Mesenchymal stem cell of the bone marrow (primary cell): ENCODE results near the genes TRAIP, CAMKV, GNAI2, IFRD2 and HYAL3.

DNA sequence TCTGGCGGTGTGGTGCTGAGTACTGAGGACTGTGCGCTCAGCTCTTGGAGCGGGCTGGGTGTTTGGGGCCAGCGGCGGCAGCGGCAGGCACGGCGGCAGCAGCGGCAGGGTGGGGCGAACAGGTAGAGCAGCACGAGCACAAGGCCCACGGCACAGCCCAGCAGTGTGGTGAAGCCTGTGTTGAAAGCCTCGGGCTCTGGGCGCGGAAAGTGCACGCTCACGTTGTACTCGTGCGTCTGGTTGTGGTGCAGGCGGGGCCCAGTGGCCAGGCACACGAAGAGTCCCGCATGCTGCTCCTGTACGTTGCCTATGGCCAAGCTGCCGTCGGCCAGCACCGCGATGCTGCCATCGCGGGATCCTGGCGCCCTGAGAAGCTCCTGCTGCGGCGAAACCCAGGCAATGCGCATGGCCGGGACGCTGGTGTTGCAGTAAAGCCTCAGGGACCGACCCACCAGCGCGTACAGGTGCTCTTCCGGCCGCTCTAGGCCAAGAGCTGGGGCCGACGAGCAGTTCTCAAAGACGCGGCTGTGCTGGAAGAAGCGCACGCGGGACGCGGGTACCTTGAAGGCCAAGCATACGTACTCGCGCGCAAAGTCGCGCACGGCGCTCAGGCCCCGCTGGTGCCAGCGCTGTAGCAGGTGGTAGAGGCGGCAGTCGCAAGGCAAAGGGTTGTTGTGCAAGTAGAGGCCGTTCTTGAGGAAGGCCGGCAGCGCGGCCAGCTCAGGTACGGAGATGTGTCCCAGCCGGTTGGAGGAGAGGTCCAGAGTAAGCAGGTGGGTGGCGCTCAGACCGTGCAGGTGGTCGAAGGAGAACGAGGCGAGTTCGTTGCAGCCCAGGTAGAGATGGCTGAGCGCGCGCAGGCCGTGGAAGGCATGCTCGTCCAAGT is 1.1 kb downstream of the AMIGO3 start:
- CAGE, long polyA plus RNA, result no peak

GRCh38 chr3:49856186-49857057 is at the start of gene TRAIP:
TRAIP (minus strand) TSS chr3:49856564.
- CAGE, long polyA plus RNA, result no peak

DNA sequence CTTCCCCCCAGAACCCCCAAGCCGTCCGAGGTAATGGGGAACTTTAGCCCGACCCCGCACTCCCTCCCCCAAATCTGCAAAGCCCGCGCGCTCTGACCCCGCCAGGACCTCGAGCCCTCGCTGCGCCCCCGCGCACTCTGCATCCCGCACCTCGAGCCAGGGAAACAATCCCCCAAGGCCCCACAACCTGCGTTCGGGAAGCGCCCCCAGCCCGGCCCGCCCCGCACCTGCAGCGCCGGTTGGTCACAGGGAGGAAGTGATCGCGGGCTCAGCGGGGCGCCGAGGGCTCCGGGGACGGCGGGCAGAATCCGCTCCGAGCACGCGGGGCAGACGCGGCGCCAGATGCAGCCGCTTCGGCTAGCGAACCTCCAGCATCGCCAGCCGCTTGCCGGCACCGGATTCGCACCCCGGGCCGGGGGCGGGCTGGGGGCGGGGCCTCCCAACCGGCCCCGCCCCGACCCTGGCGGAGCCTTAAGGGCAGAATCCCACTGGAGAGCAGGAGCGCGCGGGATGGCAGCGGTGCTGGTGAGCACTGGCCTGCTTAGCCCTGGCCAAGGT is at the start of gene CAMKV:
Gene CAMKV, minus strand, starts transcription at position 376 of the 558 bp plus-strand sequence.
- CAGE, long polyA plus RNA, result no peak

DNA sequence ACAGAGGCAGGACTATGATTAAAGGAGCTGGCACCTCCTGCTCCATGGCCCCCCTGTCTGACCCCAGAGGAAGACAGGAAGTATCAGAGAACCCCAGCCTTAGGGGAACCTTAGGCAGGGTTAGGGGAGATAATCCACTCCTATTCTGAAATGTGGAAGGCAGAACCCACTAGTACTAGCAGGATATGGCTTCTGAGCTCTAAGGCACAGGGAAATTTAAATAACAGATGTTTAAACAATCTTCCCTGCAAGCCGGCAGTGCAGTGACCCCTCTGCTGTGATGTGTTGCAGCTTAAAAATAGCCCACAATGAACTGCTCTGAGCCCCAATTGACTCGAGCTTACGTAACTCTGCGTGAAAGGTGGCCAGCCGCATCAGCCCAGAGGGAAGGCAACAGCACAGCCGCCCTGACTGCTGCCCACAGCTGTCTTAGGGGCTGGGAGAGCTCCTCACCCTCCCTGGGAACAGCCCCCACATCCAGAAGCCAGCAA is 12.4 kb upstream of the CAMKV start:
- CAGE, long polyA plus RNA, result no peak

DNA sequence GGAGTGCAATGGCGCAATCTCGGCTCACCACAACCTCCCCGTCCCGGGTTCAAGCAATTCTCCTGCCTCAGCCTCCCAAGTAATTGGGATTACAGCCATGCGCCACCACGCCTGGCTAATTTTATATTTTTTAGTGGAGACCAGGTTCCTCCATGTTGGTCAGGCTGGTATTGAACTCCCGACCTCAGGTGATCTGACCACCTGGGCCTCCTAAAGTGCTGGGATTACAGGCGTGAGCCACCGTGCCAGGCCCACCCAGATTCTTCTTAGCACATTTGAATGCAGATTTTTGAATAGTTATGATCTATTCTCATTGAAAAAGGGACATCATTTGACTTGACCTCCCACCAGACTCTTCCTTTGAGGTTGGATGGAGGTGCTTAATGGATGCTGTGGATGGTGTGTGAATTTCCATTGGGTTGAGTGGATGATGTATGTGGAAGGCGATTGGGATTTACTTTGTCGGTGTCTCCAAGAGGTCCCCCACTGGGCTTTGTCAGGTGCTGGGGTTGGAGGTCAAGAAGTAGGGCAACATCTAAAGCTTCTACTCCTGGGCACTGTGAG is 72.9 kb downstream of the RBM6 start:
- CAGE, long polyA plus RNA, result no peak

DNA sequence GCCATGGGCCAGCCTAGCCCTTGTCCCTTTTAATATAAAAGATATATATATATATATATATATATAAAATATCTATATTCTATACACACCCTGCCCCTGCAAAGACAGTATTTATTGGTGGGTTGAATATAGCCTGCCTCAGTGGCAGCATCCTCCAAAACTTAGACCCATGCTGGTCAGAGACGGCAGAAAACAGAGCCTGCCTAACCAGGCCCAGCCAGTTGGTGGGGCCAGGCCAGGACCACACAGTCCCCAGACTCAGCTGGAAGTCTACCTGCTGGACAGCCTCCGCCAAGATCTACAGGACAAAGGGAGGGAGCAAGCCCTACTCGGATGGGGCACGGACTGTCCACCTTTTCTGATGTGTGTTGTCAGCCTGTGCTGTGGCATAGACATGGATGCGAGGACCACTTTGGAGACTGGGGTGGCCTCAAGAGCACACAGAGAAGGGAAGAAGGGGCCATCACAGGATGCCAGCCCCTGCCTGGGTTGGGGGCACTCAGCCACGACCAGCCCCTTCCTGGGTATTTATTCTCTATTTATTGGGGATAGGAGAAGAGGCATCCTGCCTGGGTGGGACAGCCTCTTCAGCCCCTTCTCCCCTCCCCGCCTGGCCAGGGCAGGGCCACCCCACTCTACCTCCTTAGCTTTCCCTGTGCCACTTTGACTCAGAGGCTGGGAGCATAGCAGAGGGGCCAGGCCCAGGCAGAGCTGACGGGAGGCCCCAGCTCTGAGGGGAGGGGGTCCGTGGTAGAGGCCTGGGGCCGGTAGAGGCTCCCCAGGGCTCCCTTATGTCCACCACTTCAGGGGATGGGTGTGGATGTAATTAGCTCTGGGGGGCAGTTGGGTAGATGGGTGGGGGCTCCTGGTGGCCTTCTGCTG is 3.0 kb upstream of the GNAT1 start:
- CAGE, long polyA plus RNA, result no peak

DNA sequence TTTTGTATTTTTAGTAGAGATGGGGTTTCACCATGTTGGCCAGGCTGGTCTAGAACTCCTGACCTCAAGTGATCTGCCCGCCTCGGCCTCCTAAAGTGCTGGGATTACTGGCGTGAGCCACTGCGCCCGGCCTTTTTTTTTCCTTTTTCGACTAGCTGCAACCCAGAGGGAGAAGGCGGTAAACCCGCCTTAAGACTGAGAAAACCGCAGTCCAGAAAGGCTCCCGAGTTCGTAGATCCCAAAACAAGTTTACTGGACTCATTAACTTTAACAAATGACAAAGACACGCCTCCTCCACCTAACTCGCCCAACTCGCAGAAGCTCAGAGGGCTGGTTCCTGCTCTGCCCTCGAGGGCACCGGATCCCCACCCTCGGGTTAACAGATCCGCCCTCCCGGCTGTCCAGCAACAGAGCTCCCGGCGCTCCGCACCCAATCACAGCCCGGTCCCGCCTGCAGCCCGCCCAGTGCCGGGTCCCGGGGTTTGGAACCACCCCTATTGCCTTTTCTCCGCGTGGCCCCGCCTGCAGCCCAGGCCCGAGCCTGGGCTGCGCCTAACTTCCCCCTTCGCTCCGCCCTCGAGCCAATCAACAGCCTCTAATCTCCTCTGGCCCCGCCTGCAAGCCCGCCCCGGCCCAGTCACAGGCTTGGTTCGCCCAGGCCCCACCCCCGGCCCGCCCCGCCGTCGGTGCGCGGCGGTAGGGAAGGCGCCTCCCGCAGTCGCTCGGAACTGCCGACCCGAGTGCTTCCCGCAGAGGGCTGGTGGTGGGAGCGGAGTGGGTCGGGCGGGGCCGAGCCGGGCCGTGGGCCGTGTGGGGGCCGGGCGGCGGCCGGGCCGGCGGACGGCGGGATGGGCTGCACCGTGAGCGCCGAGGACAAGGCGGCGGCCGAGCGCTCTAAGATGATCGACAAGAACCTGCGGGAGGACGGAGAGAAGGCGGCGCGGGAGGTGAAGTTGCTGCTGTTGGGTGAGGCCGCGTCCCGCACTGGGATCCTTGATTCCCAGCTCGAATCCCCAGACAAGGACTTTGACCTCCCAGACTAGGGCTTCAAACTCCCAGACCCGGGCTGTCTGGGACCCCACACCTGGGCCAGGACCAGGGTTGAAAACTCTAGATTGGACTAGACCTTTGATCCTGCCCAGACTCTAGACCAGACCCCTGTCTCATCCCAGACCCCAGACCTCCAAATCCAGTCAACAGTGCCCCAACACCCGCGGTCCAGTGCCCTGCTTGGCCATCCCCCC is at the start of gene GNAI2:
Gene GNAI2, plus strand, starts transcription at position 717 of the 1,244 bp plus-strand sequence.
- CAGE, long polyA plus RNA, result no peak

DNA sequence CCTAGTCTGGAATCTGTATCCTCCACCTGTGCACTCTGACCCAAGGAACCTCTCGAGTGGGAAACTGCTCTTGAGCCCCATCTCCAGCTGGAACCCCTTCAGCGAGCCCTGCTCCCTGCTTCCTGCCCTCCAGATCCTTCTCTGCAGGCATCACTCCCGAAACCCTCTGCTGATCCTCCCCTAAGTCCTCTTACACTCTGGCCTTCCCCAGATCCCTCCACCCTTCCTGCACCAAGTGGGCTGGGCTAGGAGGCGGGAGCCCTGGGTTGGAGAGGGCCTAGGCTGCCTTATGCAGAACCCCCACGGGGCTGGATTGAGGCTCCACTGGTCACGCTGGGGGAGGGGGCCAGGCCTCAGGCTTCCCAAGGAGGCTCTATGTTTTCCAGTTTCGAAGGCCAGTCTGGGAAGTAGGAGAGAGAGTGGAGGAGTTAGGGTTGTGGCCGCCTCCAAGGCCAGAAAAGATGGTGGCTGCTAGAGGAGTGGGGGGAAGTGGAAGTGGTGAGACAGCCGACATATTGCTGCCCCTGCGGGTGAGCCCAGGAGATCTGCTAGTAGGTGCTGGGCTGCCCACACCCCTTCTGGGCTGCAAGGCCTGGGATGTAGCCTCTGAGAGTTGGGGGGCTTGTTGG is 1.1 kb downstream of the GNAI2 start:
- CAGE, long polyA plus RNA, result no peak

DNA sequence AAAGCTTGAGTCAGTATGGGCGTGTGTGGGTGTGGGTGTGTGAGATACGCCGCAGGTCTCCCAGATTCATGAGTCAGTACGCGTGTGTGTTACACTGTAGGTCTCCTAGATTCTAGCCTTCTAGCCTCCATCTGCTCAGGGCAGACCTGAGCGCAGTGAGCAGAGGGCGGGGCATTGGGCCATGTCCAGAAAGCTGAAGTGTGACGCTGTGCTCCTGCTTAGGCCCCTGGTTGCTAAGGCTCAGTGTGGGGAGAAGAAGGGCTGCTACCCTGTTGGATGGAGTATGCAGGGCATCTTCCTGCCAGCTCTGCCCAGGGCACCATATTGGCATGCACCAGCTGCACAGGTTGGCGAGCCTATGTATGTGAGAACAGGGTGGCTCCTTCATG is 15.4 kb downstream of the GNAI2 start:
- CAGE, long polyA plus RNA, result no peak

GRCh38 chr3:50252277-50252691 is 16.3 kb downstream of the GNAI2 start:
- CAGE, long polyA plus RNA, result no peak

GRCh38 chr3:50259725-50260748 is 8.9 kb upstream of the SEMA3B start:
- CAGE, long polyA plus RNA, result no peak

- CAGE, long polyA plus RNA, result no peak
Observed at GRCh38 chr3:50260749-50261158, 8.2 kb upstream of the SEMA3B start.

- CAGE, long polyA plus RNA, result no peak
Observed at GRCh38 chr3:50267271-50267982, 1.5 kb upstream of the SEMA3B start.

GRCh38 chr3:50287214-50287627 is 5.0 kb downstream of the IFRD2 start:
- CAGE, long polyA plus RNA, result no peak

- CAGE, long polyA plus RNA, result no peak
Observed at GRCh38 chr3:50292156-50292898, at the start of gene IFRD2. IFRD2 (minus strand) TSS chr3:50292429.

GRCh38 chr3:50292899-50293412 is 727 bp upstream of the IFRD2 start:
- CAGE, long polyA plus RNA, result no peak

GRCh38 chr3:50298584-50299483 is at the start of gene HYAL3:
HYAL3 (minus strand) TSS chr3:50299405.
- CAGE, long polyA plus RNA, result no peak

GRCh38 chr3:50316474-50317454 is 5.8 kb downstream of the HYAL2 start:
- CAGE, long polyA plus RNA, result no peak

DNA sequence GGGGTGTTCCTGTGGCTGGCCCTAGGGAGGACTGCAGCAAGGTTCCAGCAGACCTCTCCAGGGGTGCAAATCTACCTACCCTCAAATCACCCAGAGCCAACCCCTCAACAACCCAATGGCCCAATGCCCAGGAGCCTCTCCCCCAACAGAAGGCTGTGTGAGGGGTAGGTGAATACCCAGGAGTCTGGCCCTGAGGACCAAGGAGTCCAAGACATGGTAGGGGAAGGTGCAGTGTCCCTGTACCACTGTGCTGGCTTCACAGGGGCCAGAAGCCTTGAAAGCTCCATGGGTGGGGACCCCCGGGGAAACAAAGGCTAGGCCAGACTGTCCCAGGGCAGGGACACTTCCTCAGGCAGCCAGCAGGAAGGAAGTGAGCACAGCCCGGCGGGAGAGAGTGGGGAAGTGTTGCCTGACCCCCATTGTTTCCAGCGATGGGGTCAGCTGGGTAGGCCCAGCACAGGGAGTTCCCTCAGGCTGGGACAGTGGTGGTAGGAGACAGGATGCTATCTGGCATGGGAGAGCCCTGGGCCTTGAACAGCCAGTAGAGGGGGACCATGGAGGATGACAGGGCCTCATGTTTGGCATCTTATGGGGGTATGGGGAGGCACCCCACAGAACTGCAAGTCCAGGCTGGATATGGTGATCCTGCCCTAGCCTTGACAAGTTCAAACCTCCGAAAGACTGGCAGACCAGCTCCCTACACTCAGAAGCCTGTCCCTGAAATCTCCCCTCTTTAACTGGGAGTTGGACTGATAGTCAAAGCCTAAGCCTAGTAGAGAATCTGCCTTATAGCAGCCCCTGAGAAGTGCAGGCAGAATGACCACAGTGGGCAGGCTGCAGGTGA is 1.1 kb upstream of the HYAL2 start:
- CAGE, long polyA plus RNA, result no peak

GRCh38 chr3:50339696-50340119 is 928 bp downstream of the RASSF1 start:
- CAGE, long polyA plus RNA, result no peak